Measurements from ENCODE around the gene NAV3.

GRCh38 chr12:76030441-76031220, 53.9 kb downstream of the NAP1L1 start:
- PRO-cap = unidirectional peak, minus-strand start at chr12:76030990

DNA sequence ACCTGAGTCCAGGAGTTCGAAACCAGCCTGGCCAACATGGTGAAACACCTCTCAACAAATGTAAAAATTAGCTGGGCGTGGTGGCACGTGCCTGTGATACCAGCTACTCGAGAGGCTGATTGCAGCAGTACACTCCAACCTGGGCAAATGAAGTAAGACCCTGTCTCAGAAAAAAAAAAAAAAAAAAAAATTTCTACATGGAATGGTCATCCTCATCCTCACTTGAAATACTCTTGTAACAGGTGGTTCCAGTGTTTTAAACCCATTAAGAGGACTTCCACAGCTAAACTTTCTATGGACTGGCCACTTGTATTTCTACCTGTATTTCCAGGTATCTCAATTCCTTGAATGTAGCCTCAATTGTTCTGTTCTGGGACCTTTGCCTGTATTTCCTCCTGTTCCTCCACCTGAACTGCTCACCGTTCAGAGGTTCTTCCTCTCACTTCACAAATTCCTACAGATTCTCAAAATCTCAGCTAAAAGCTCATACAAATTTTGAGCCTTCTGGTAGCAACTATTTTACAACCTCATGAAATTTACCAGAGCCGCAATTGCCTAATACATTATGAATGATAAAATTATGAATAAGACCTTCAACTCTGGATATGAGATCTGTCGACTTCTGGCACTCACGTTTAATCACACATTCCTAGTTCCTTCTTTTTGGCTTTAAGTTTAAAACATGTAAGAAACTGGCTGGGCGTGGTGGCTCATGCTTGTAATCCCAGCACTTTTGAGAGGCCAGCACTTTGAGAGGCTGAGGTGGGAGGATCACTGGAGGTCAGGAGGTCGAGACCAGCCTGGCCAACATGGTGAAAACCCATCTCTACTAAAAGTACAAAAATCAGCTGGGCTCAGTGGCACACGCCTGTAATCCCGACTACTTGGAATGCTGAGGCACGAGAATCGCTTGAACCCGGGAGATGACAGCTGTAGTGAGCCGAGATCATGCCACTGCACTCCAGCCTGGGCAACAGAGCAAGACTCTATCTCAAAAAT, 40.9 kb downstream of the NAP1L1 start:
- PRO-cap = no peak

- PRO-cap = no peak
These were observed 81.5 kb downstream of the BBS10 start for GRCh38 chr12:76266562-76267364.

- PRO-cap = no peak
These were observed 23.1 kb upstream of the BBS10 start for GRCh38 chr12:76371375-76371645.

- PRO-cap = no peak
These were observed 26.3 kb downstream of the OSBPL8 start for GRCh38 chr12:76533228-76533788.

DNA sequence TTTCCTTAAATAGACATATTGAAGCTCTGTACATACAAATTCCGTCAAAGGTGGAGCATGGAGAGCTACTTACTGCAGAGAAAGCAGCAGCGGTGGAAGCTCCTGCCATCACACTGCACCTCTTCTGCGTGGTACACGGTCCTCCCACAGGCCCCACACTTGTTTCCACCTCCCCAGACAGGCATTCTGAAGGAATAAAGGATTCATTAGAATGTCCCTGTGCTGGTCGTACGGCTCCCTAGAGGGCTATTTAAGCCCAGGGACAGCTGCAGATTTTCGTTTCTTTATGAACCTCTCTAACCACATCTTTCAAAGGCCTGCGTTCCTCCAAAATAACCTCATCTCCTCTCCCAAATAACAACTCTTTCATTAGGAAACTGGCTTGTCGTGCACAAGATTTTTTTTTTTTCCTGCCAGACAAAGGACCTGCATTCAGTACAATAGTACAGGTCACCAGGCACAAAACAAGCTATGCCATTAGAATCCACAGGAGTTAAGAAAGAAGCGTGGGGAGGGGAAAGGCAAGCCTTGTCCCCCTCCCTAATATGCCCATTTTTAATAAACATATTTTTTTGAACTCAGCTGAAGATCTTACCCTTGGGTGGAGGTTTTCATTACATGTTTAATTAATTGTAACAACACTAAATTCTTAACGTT, 12.6 kb downstream of the CSRP2 start:
- PRO-cap = no peak

DNA sequence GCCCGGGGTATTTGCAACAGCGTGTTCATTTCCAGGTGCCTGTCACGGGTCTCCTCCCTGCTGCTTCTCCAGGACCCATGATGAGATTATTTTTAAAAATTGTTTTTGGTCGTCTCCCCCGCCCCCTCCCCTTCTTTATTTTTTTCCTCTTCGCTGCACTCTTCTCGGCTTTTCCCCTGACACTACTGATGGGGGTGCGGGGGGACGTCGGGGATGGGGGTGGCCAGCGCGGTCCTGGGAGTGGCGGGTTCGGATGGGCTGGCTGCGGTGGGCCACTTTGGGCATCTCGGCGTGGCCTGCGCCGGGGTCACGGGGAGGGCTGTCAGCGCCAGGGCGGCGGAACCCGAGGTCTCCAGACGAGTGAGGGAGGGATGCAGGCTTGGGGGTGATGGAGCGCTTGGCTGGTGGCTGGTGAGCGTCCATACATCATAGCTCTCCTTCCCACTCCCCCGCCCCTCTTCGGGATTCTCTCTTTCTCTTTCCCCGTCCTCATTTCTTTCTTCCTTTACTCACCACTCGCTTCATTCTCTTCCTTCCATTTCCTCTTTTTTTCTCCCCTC, 260.0 kb upstream of the E2F7 start:
- PRO-cap = no peak

GRCh38 chr12:77830436-77831871, at the start of gene NAV3:
NAV3 (plus strand) TSS chr12:77830894.
- PRO-cap = no peak

GRCh38 chr12:77940736-77941221, 110.1 kb downstream of the NAV3 start:
- PRO-cap = no peak

DNA sequence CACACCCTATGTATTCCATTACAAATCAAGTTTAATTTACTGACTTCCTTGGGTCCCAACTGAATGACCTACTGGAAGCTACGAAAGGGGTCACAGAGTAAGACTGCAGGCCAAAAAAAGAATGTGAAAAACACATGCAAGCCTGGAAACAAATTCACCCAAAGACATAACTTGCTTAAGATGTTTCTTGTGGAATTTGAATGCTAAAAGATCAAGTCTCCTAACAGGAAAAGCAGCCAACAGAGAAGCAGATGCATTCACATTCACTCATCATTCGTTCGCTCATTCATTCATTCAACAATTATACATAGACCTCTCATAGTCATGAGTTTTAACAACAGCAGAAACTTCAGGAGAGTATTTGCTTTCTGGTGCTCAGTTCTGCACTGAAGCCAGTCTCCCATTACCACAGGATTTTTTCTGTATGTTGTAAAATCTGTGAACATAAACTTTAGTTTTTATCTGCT, 132.7 kb downstream of the PAWR start:
- PRO-cap = no peak

DNA sequence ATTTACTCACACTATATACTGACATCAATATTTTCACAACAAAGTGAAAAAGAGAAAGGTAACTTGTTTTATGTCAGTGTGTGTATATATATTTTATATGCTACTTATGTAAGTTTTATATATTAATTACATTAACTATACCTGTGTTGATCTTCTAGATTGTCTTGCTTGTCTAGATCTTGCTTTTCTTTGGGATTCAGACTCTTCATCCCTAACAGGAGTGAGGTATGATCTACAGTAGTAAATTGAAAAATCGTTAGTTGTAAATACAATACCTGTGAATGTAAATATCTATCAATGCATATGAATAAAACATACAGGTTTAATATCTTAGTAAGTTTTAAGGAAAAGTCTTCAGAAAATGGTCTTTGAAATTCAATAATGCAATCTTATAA, 107.6 kb upstream of the PAWR start:
- PRO-cap = no peak

DNA sequence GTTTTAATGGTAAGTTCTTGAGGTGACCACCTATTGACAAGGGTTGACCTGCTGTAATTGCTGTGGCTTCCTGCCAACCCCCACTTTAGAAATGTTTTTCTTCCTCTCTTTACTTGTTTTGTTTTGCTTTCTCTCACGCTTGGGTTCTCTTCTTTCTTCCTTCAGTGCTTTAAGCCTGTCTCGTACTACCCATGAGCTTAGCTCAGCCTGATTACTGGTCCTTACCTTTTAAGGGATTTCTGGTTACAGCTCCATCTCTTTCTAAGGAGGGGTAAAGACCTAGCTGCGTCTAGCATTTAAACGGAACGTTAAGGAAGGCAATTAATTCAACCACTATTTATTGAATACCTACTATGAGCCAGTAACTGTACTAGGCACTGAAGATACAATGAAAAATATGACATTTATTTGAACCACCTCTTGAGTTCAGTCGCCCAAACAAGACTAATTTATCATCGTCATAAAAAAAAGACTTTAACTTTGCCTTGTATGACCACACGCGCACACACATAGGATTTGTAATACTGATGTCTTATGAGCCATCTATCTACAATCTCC, 832 bp upstream of the PPP1R12A start:
- PRO-cap = no peak

GRCh38 chr12:80219308-80219903, 120.1 kb downstream of the OTOGL start:
- PRO-cap = no peak

DNA sequence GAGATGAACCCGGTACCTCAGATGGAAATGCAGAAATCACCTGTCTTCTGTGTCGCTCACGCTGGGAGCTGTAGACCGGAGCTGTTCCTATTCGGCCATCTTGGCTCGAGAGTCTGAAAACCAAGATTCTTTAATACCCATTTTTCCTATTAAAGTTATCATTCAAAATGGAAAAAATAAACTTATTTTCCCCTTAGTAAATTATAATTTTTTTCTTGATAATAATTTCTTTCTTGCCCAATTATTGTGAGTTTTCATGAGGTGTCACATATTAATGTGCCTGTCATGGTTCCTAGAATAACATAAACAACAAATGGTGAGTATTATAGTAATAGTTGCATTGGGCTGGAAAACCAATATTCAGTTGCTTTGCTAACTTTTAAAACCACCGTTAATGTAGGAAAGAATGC, 150.7 kb downstream of the OTOGL start:
- PRO-cap = no peak

- PRO-cap = no peak
These were observed 162.8 kb upstream of the TMTC2 start for GRCh38 chr12:82523849-82524332.

DNA sequence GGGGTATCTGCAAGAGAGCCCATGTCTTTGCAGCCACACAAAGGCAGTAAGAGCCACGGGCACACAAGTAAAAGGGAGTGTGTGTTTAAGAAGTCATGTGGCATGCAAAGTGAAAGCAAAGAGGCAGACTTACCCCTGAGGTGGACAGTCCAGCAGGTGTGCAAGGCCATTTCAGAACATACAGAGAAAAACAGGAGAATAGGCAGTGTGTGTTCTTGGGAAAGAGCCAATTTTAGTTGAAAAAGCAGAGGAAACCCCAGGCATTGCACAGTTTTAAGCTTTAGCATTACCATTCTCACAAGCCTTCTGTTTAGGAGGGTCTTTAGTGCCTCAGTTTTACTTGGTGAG, 26.8 kb upstream of the TMTC2 start:
- PRO-cap = unidirectional peak, plus-strand start at position 126 of the sequence

- PRO-cap = no peak
These were observed 1.5 kb downstream of the TMTC2 start for GRCh38 chr12:82688157-82688604.

DNA sequence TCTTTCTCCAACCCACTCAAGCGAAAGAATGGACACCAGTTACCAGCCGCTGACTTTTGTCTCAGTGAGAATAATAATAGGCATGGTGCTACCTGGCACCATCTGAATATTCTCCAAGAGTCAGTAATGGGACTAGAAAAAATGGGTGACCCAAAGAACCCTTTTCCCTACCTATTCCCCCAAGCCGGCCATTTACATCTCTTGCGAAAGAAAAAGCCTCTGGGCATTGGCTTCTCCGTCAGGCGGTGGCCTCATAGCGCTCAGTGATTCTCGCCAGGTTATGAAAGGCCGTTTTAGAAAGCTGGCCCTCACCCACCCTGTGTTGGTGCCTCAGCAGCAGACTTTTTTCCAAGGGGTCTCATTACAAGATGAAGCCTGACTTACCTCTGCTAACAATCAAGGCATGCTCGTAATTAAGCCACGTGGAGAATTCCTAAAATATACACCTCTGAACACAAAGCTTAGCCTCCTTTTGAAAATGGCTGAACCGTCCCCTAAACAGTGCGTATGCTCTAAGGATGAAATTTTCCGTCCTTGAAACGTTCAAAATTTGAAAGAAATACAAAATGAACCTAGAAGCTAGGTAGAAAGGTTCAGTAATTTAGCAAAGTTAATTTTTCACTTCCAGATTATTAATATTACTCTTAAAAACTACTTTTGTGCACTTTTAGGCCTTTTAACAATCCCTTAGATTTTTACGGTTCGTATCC, 672 bp upstream of the SLC6A15 start:
- PRO-cap = no peak

DNA sequence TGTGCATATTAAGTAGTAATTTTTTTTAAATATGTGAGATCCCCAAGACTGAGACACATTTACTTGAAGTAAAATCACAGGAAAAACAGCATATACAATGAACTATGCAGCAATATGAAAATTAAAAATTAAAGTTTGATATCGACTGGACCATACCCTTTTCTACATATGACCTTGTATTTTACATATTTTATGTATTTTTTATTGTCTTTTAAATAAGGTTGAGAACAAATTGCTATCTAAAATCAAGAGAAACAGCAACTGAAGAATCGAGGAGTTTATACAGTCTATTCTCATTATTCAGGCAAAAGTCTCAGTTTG, 49.9 kb downstream of the TSPAN19 start:
- PRO-cap = no peak

DNA sequence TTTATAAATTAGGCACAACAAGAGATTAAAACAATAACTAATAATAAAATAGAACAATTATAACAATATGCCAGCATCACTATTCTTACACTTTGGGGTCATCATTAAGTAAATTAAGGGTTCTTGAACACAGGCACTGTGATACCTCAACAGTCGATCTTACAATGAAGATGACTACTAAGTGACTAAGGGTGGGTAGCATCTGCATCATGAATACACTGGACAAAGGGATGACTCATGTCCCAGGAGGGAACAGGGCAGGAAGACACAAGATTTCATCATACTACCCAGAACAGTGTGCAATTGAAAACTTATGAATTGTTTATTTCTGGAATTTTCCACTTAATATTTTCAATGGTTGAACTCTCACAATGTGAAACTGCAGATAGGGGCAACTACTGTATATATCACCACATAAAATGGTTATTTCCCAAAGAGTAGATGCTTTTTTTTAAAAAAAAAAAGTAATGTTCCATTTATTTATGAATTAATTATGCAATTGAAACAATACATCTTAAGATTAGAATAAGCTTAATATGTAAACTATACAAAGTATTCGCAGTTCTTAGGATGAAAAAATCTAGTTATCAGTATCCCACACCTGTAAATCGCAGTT, 19.6 kb downstream of the TSPAN19 start:
- PRO-cap = no peak

All from Calu3 (cell line).